Spinal cord (tissue), 3 donors: Measurements from ENCODE around the genes WDFY4, C10orf71 and ASAH2B.

- PRO-cap, result no peak
- RAMPAGE, long total RNA, result no peak
Measured at GRCh38 chr10:48623615-48623829, 18.6 kb upstream of the ARHGAP22 start.

DNA sequence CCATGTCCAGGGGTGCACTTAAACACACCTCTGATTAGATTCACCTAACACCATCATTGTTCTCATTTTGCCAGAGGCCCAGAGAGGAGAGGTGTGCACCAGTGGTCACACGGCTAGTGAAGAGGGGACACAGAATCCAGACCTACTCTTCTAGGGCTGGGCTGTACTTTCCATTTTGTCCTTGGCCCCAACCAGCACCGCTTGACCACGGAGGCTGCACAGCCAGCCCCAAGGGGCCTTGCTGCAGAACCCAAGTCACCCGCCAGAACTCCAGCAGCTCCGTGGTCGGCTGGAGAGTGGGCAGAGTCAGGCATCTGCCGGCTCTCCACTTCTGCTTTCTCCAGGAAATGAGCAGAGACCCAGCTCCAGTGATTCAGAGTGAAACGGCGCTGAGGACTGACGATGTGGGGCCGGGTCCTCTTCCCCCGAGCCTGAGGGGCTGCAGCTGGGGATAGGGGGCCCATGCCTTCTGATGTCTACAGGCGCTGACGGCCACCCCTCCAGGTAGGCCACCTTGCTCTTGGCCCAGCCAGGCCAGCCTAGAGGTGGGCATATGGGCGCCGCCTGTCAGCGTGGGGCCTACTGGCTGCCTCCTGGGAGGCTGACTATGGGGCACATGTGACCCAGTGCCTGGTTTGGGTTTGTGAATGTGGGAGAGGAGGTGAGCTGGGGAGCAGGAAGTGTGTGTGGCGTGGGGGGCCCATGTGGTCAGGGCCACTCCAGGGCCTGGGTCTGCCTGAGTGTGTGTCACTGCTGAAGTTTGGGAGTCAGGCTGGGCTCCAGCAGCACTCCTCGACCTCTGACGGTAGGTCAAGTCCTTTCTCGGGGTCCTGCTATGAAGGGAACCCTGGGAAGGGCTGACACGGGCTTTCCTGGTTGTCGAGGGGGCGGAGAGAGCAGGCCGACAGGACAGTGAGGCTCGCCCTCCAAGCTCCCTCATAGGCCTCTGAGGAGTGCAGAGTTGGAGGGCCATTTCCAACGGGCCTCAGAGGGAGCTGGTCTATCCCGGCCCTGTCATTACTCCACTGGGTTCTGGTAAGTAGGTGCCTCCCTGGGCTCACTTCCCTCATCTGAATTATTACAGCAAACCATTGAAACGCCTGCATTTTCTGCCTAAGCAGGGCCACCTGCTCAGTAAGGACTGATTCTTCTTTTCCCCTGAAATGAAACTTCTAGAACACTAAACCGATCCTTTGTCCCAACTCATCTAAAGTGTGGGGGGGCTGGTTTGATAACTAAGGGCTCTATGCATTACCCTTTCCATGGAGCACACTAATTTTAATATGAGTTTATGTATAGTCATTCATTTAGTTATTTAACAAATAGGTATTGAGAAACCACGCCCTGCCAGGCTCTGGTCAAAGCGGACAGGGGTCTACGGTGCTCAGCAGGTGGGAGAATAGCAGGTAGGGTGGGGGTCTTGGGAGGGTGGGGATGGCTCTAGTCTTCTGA is at the start of gene WDFY4:
TSS of gene WDFY4 (plus strand) at position 376 of the 1,452 bp plus-strand sequence.
- PRO-cap, result no peak
- RAMPAGE, long total RNA, result no peak

GRCh38 chr10:49094906-49095268 is 20.4 kb downstream of the VSTM4 start:
- PRO-cap, result no peak
- RAMPAGE, long total RNA, result no peak

DNA sequence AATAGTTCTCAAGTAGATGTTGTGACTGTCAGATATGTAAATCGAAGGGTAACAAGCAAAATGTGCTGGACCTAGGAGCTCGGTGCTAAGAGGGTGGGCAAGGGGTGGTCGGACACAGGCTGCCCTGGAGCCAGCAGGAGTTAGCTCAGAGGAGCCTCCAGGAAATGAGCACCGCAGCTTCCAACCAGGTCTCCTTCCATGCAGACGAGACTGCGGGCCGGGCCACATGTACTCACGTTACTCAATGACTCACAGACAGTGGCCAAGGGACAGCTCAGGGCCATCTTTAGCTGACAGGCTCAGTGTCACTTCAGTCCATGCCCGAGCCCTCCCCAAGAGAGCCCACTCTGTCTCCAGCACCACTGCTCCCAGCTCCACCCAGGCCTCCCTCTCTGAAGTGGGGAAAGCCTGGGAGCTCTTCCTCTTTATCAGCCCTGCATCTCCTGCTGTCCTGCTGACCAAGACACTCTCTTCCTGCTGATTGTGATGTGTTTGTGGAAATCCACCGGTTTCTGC is 37.2 kb upstream of the TMEM273 start:
- PRO-cap, result no peak
- RAMPAGE, long total RNA, result no peak

DNA sequence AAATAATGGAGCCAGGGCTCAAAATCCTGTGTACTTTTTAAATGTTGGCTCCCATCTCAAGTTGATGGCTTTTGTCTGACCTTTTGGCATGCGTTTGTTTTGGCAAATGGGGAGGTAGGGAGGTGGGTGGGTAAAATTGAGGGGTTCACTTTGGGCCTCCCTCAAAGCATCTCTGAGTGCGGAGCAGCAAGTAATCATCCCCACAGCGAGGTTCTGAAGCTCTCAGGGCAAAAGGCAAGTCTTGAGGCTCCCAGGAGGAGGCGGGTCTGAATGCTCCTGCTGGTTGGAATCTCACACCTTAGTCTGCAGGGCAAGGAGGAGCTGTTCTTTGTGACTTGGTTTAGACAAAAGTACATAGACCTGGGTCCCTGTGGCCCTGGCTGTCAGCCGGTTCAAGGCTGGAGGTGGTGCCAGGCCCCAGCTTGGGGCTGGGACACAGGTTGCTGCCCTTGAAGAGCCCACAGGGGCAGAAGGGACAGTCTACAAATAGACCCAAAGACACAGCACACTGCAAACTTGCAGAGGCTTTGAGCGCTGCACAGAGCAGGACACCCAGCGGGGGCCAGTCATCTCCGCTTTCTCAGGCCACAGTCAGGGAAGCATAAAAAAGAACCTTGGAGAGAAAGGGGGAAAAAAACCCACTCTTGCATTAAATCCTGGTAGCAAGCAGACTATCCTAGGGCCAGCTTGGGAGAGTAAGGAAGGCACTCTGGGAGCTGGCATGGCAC is 1.1 kb upstream of the C10orf71 start:
- PRO-cap, result no peak
- RAMPAGE, long total RNA, result no peak

GRCh38 chr10:49298692-49299769 is at the start of gene C10orf71:
Gene C10orf71 (plus strand): TSS chr10:49299170.
- PRO-cap, result no peak
- RAMPAGE, long total RNA, result no peak

GRCh38 chr10:49496073-49496382 is 42.9 kb downstream of the ERCC6 start:
- PRO-cap, result no peak
- RAMPAGE, long total RNA, result no peak

- PRO-cap, result no peak
- RAMPAGE, long total RNA, result no peak
Measured at GRCh38 chr10:49988502-49988877, 284 bp downstream of the AGAP6 start.

DNA sequence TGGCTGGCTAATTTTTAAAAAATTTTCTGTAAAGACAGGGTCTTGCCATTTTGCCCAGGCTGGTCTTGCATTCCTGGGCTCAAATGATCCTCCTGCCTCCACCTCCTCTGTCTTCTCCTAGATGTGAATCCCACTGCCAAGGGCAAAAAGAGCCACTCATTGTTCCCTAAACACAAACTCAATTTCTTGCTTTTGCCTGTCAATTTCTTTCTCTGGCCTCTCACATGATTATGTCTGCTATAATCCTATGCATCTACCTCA is 81.4 kb upstream of the ASAH2 start:
- PRO-cap, result no peak
- RAMPAGE, long total RNA, result no peak

DNA sequence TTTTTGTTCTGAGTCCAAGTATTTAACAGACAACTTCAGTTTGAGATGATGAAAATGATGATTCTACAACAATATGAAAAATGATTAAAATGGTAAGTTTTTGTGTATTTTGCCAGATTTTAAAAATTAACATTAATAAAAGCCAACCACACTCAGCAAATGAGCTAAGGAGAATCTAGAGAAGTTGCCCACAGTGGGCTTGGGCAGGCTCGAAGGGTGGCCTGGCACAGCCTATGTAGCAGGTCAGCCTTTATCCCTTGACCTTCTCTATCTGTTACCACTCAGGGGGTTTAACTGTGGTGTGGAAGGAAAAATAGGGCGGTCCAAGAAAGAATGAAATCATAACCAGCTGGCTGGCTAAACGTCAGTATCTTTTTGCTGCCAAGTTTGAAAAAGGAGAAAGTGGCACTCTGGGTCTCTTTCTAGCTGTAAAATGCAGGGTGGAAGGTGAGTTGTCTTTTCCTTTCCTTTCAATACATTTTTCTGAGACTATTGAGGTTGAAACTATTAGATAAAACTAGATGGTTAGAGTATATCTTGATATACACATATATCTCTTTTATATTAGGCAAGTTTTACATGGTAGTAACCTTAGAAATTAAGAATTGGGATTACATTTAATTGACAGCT is 130.3 kb upstream of the ASAH2 start:
- PRO-cap, result no peak
- RAMPAGE, long total RNA, result no peak

- PRO-cap, result no peak
- RAMPAGE, long total RNA, result no peak
Measured at GRCh38 chr10:50572759-50573285, 50.9 kb downstream of the SGMS1 start.

GRCh38 chr10:50577535-50578219 is 46.1 kb downstream of the SGMS1 start:
- PRO-cap, result no peak
- RAMPAGE, long total RNA, result no peak

GRCh38 chr10:50614054-50615017 is 9.4 kb downstream of the SGMS1 start:
- PRO-cap, result no peak
- RAMPAGE, long total RNA, result no peak

- PRO-cap, result no peak
- RAMPAGE, long total RNA, result no peak
Measured at GRCh38 chr10:50739473-50740724, at the start of gene ASAH2B. Gene ASAH2B (plus strand): TSS chr10:50739936.

- PRO-cap, result no peak
- RAMPAGE, long total RNA, result no peak
Measured at GRCh38 chr10:50990633-50991080, 83.6 kb upstream of the PRKG1 start.

GRCh38 chr10:51073264-51073594 is 1.1 kb upstream of the PRKG1 start:
- PRO-cap, result no peak
- RAMPAGE, long total RNA, result no peak

GRCh38 chr10:51110867-51111491 is 36.7 kb downstream of the PRKG1 start:
- PRO-cap, result no peak
- RAMPAGE, long total RNA, result no peak

GRCh38 chr10:51202403-51203194 is 128.3 kb downstream of the PRKG1 start:
- PRO-cap, result no peak
- RAMPAGE, long total RNA, result no peak

DNA sequence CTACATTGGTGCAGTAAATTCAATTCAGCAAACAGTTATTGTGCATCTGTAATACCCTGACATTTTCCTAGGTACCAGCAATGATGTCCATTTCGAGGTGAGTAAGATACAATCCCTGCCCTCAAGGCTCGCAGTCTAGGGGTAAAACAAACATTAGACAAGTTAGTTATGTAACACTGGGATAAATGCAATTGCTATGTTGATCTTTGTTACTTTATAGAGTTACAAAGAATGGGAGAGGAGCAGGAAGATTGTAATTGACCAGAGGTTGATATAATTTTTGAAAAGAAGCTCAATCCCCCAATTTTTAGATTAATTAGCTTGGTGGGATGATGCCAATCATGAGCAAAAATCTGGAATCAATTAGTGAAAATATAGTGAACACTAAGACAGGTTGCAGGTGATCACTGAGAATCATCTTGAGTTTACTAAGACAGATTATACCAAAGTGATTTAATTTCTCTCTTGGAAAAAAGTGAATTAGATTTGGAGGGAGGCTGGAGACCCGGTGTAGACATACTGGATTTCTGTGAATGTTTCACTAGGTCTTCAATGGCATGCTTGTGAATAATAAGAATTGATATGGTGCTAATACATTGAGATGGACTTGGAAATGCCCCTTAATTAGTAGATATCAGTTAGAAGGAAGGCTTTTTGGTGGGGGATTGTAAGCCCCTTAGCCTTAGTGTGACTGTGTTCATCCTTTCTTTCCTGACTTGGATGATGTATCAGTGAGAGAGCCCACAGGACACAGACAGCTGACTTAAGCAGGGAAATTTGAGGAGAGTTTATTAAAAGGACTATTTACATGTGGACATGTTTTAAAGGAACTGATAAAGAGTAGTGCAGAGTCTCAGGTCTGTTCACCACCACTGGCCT is 168.4 kb downstream of the PRKG1 start:
- PRO-cap, result no peak
- RAMPAGE, long total RNA, result no peak

DNA sequence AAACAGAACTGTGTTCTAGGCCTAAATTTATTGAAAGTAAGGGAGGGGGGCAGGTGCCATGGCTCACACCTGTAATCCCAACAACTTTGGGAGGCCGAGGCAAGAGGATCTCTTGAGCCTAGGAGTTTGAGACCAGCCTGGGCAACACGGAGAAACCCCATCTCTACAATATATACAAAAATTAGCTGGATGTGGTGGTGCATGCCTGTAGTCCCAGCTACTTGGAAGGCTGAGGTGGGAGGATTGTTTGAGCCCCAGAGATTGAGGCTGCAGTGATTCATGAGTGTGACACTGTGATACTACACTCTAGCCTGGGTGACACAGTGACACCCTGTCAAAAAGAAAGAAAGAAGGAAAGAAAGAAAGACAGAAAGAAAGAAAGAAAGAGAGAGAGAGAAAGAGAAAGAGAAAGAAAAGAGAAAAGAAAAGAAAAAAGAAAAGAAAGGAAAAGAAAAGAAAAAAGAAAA is 134.9 kb upstream of the CSTF2T start:
- PRO-cap, result no peak
- RAMPAGE, long total RNA, result no peak